B cell (primary cell): ENCODE results near the gene ARHGAP15.

GRCh38 chr2:136131432-136132013 lies 13.6 kb upstream of the CXCR4 start:
- PRO-cap = bidirectional peak, plus-strand start at chr2:136131761, minus-strand start at chr2:136131597
- CAGE, long polyA plus RNA = no peak

DNA sequence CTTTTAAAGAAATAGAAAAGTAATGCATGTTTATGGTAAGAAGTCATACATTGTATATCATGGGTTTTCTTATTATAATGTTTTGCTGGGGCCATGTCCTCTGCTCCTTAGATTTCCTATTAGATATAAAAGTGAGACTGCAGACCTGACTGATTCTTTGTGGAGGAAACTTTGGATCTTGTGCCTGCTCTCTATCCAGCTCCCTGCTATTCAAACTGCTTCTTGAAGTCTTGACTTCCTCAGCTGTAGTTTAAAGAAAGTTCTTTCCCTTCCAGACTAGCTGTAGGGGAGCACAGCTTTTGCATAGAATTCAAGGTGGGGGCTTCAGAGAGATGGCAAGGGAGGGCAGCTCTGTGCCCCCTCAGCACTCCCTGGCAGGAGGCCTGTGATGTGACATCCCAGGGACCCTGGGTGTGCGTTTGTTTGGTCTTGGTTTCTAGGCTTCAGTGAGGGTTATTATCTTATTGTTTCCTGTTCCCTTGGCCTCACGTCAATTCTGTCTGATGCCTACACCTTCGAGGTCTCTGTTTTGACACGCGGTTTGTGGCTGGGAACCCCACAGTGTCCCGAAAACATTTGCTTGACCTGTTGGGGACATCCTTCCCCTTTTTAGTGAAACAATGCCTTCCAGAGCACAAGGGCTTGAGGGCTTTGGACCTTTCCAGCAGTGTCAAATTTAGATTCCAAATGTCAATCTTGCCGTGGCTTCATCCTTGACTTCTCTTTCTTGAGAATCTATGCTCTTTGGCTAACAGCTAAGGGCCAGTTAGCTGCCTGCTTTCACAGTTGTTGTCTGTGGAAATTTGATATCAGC lies 107.9 kb upstream of the CXCR4 start:
- PRO-cap = bidirectional peak, plus-strand start at position 493 of the sequence, minus-strand start at position 252 of the sequence
- CAGE, long polyA plus RNA = no peak

- PRO-cap = no peak
- CAGE, long polyA plus RNA = no peak
Measured at GRCh38 chr2:136253380-136254114, 135.6 kb upstream of the CXCR4 start.

DNA sequence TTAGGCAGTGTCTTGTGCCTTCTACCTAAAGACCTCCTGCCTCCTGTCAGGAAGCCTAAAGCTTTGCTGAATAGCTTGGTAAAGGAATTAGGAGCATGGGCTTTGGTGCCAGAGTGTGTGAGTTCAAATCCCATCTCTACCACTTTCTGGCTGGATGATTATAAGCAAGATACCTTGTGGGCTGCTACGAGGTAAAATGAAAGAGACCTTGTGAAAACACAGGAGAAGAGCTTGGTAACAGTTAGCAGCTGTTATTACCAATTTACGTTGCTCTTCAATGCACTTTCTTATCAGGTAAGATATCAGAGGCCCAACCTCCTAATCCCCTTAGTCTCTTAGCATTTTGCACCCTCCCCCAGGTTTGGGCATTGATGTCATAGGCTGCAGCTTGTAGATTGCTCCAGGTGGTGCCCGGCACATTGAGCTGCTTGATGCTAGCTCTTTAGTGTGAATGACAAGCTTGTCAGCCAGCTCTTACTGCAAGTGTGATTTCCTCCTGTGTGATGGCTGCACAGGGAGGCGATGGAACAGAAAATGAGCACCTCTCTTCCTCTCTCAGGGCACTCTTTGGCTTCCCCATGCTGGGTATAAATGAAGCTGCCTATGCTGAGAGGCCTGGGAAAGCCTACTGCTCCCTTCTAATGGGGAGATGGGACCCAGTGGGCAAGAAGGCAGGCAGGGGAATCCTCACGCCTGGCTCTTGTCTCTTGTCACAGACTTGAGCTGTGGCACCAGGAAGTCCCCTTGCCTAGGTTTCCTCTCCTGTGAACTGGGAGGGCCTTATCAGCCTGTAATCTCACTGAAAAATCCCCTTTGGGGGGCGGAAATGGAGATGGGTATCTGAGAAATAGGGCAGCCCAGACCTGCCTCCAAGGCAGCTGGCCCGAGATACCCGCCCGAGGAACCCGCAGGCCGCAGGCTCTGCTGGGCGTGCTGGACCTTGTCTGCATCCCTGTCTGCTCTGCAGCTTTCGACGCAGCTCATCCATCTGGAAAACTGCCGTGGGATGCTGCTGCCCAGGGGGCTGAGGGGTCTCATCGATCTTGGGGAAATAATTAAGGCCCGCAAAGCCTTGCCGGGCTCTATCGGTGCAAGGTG lies 163.4 kb upstream of the CXCR4 start:
- PRO-cap = bidirectional peak, plus-strand start at position 872 of the sequence, minus-strand start at position 725 of the sequence
- CAGE, long polyA plus RNA = no peak

DNA sequence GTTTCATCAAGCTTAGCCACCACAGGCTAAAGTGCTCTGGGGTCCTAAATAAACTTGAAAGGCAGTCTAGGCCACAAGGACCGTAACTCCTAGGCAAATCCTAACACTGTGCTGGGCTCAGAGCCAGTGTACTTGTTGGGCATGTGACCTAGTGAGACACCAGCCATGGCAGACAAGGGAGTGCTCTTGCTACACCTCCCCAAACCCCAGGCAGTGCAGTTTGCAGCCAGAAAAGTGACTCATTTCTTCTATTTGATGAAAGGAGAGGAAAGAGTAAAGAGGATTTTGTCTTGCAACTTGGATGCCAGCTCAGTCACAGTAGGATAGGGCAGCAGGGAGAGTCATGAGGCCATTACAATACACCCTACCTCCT lies 105.7 kb upstream of the SPOPL start:
- PRO-cap = no peak
- CAGE, long polyA plus RNA = no peak

- PRO-cap = no peak
- CAGE, long polyA plus RNA = no peak
Measured at GRCh38 chr2:138501034-138501330, 588 bp upstream of the SPOPL start.

DNA sequence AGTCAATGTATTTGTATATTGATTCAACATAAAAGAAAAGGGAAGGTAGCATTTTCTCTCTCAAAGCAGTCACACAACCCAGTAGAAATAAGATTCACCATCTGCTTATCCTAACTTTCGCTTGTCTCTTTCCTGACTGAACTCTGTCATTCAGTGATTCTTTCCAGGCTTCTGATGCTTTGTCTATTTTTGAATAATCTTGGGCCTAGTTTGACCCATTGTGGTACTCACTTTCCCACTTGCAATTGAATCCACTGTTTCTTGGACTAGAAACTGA lies 1.2 kb downstream of the SPOPL start:
- PRO-cap = no peak
- CAGE, long polyA plus RNA = no peak

DNA sequence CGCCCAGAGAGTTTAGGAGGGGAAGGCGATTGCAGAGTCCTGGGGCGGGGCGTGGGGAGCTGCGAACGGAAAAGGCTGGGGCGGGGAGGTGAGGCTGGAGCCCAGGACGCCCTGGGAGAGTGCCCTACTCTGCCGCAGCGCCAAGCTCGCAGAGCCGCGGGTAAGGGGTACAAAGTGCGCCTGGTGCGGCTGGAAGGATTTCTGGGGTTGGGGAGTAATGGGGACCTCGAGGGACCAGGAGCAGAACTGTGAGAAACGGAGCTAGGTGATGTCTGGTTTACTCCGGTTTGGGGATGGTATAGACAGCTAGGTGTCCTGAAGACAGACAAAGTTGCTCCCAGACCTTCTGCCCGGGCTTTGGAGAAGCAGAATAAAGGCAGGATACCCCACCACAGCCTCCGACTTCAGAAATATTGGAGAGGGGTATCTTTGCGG lies 720 bp upstream of the NXPH2 start:
- PRO-cap = no peak
- CAGE, long polyA plus RNA = no peak

DNA sequence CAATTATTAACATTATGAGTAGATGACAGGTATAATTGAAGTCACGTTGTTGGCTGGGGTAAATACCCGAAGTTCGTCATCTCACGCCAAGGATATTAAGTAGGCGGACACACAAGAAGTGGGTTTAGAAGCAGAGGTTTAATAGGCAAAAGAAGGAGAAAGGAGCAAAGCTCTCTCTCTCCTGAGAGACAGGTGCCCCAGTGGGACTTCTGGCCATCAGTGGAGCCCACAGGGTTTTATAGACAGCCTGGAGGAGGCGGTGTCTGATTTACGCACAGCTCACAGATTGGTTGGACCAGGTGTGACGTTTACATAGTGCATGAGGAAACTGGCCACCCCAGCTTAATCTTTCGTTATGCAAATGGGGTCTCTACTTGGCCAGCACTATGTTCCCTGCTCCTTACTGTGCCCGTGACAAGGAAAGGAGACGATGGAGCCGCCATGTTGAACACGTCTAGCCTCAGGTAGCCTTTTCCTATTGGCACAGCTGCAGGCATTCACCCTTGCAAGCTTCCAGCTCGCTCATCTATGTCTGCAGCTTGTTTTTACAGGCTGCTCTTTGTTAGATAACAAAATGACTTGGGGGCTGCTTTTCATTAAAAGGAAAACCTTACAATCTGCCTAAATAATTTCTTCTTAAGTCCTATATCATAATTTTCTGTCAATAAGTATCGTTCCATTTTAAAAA lies 128.7 kb upstream of the KYNU start:
- PRO-cap = no peak
- CAGE, long polyA plus RNA = no peak

DNA sequence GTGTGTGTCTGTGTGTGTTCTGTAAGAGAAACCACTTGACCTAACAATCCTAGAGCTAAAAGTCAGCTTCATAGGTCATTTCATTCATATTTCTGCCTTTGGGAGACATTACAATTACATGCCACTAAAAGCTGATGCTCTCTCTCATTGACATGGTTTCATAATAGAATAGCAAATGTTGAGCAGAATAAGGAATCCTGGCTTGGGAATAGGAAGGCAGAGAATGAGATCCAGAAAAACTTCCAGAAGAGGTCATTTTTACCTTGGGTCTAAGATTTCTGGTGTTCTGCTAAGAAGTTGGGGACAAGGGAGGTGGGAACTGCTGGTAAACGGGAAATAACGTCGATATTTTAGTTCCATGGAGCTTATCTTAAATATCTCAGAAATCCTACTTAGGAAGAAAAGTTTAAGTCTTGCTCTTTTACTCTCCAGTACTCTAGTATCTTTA lies 96.5 kb upstream of the ARHGAP15 start:
- PRO-cap = no peak
- CAGE, long polyA plus RNA = no peak

DNA sequence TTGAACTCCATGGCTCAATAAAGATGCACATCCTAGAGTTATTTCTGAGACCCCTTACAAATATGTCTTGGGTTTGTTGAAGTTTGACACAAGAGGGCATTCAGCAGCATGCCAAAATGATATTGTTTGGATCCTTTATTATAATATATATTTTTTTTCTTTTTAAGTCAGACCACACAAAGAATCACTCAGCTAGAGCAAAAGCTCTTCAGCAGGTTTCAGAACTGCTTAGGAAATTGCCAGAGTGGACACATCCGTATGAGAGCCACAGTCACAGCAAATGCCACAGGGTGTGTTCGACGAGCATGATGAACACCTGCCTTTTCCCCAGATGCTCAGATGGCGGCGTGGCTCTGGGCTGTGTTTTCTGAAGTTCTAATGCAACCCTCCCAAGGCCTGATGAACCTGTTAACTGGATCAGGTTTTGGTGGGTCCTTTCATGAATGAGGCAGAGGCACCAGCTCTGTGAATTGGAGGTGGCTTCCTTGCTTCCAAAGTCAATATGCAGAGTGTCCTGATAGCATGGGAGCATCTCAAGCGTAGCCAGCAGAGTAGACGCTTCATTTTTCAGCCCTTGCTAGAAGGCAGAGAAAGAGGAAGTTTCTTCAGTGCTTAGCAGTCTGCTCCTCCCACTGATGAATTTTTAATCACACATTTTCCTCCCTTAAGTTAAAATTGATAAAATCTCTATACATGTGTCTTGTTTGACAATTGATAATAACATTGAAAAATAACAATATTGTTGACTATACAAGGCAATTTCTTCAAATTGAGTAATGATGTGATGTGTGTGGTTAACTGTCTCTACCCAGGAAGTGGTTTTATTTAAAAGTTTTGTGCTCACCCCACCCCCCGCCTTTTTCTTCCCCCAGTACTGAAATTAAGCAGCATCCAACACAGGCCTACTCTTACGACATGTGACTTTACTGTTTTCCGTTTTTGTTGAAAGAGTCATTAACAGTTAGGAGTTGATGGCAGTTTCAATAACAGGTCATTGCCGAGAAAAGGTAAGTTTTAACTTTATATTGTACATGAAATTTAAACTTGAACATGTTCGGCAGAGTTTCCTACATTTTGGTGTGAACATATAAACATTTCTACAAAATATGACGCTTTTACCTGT lies at the start of gene ARHGAP15:
Gene ARHGAP15, plus strand, starts transcription at position 960 of the 1,123 bp plus-strand sequence.
- PRO-cap = bidirectional peak, plus-strand start at position 330 of the sequence, minus-strand start at position 282 of the sequence; bidirectional peak, plus-strand start at position 960 of the sequence, minus-strand start at position 557 of the sequence
- CAGE, long polyA plus RNA = start-site peak on the plus strand centred at position 919 of the sequence, 99 bp wide, 622 and 380 reads in 2 replicates

GRCh38 chr2:143141347-143141659 lies 12.1 kb downstream of the ARHGAP15 start:
- PRO-cap = unidirectional peak, plus-strand start at chr2:143141536
- CAGE, long polyA plus RNA = no peak

GRCh38 chr2:143176566-143177087 lies 47.4 kb downstream of the ARHGAP15 start:
- PRO-cap = unidirectional peak, plus-strand start at chr2:143176860
- CAGE, long polyA plus RNA = no peak

- PRO-cap = no peak
- CAGE, long polyA plus RNA = no peak
Measured at GRCh38 chr2:143434635-143435794, 305.8 kb downstream of the ARHGAP15 start.

DNA sequence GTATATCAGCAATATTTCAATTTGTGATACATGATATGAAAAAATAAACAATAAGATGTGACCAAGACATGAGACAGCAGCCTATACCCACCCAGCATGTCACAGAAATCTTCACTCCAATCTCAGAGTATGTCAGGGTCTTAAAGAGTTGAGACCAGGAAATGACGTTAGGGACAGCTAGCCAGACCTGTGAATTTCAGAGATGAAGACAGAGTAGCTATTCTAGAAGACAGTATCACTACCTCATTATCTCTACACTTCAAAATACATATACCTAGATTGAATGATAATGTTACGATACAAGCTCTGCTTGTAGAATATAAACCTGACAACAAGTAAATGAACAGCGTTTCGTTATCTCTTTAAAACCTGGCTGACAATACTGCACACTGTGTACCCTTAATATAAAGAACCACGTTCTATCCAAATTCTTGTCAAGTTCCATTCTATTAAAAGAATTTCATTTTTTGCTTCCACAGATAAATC lies 95.1 kb downstream of the GTDC1 start:
- PRO-cap = no peak
- CAGE, long polyA plus RNA = no peak

GRCh38 chr2:144320379-144321219 lies 11.7 kb downstream of the GTDC1 start:
- PRO-cap = no peak
- CAGE, long polyA plus RNA = no peak

GRCh38 chr2:144444702-144445214 lies 75.2 kb downstream of the ZEB2 start:
- PRO-cap = no peak
- CAGE, long polyA plus RNA = no peak

DNA sequence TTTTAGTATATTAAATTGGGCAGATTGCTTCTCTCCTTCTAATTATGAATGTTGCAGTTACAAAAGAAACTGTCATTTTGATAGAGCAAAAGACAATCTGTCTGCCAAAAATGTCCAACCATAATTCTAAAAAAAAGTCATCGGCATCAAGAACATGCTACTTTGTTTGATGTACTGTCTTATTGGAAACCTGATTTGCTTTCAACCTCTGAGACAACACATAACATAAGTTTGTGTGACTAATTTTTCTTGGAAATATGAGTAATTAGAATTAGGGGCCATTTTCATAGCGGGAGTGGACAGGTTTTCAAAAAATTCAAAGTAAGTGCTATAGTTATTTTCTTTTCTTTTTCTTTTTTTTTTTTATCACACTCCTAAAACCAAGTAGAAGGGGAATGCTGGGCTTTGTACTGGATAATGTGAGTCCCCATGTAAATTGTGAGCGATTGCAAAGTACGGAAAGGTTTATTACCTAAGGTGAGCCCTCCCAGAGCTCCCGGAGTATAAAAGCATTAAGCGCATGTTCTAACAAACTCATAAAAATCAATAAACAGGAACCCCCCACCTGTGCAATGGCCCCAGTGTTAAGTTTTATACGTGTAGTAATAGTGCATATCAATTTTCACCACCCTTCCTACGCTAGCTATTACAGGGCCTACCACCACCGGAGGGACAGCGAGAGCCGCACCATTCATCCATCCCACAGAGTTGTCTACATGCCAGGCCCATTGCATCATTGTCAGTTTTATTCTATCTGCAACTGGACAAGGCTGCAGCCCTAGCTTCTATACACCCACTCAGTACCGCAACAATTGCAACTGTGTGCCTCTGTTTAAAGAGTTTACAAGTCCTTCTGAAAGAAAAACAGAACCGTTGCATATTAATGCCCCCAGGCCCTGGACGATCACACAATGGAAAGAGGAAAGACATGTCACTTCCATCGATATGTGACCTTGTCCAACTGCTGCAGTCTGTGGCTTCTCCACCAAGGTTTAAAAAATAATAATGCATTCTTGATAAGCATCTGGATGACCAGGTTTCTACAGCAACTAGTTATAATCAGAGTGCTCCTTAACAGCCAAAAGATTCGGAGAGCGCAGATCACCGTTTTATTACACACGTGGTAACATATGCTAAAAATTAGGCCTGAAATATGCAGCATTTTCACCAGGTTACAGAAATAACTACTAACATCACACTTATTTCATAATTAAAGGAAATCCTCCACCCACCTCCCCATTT lies 58.8 kb downstream of the ZEB2 start:
- PRO-cap = no peak
- CAGE, long polyA plus RNA = no peak

DNA sequence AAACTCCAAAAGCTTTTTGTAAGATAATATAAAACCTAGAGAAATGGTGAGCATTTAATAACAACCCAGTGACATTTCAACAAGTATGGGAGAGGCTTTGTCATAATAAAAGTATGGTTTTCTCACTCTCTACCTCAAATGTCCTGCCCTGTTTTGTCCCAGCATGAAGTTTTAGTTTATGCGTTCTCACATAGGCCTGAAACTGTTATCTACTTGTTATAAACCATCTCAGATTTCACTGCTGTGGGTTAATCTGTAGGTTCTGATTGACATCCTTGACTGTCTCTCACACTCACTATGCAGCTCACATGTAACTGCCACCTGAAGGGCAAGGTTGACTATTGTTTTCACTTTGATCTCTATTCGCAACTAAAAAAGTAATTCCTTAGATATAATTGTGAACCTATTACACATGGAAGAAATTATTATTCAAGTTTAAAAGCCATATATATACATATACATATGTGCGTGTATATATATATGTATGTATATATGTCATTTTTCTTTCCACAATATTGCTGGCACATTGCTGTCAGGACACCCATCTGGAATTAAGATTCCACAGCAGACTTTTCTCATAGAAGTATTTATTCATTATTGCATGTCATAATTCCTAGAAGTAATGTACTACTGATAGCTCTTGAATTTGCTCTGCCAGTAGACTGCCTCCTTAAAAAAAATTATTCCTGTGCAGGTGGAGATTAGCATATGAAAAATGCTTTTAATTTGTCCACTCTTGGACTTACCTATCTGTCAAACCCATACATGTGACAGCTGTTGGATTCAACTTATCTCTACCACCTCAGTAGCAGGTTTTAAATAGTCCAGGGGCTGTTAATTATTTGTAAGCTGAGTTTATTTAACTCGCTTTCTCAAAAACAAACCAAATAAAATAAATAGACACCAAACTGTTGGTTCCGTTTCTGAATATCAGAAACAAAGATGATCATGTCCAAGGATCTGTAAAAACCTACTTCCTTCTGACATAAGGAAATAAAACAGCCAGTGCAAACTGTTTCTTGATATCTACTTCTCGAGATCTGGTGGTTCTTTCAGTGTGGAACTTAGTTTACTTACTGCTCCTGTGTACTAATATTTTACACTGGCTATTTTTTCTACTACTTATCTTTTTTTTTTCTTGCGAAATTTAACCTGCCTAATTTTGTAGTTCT lies 44.5 kb downstream of the ZEB2 start:
- PRO-cap = no peak
- CAGE, long polyA plus RNA = no peak

DNA sequence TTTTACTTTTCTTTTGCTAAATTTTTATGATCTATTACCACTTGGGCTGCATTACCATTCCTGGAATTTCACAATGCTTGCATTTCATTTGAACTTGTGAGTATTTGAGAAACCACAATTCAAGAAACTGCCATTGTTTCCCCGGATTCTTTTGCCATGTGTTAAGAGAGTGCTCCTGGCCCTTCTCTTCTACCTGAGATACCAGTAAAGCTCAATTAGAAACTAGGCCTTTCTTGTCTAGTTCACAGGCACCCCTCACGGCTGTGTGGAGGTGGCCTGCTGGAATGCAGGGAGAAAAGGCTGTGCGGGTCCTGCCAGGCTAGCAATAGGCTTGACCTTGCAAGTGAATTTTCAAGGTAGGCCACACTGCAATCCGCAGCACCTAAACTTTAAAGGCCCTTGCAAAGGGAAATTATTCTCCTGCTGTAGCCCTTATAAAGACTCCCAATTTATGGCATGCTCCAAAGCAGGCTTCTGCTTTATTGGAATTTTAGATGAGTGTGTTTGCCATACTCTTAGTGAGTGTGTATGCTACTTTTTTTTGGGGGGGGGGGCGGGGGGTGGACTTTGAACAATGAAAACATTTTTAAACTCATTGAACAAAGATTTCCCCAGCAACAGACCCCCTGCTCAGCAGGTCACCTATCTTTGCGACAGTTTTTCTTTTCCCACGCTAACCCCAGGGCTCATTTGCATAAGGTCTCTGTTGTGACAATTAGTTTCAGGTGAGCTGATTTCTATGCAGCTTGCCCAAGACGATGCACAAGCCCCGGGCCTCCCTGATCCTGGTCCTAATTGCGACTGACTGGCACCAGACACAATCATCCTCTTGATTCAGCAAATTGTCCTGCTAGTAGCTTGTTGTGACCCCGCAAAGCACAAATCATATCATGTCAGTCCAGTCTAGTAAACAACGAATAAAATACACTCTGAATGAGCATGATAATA lies 40.5 kb downstream of the ZEB2 start:
- PRO-cap = no peak
- CAGE, long polyA plus RNA = no peak